Mammary microvascular endothelial cell (primary cell): Measurements from ENCODE around the genes CEP63 and EPHB1.

DNA sequence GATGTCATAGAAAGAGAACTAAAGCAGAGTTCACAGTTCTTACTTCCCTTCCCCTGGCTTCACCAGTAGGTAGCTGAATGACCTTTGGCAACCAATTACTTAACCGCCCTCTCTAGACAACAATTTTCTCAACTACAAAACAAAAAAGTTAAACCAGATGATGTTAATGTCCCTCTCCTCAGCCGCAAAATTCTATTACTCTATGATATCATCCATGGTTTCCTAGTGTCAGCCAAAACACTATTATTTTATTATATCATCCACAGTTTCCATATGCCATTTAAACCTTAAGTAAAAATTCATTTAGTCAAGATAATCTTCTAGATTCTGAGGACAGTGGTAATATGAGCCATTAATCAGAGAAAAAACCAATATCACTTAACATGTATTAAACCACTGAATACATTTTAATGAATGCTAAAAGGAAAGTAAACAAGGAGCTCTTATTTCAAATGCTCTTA, 13.1 kb downstream of the RYK start:
- RAMPAGE, long total RNA, result no peak

- RAMPAGE, long total RNA, result no peak
These were observed 7.3 kb downstream of the RYK start for GRCh38 chr3:134243156-134244008.

DNA sequence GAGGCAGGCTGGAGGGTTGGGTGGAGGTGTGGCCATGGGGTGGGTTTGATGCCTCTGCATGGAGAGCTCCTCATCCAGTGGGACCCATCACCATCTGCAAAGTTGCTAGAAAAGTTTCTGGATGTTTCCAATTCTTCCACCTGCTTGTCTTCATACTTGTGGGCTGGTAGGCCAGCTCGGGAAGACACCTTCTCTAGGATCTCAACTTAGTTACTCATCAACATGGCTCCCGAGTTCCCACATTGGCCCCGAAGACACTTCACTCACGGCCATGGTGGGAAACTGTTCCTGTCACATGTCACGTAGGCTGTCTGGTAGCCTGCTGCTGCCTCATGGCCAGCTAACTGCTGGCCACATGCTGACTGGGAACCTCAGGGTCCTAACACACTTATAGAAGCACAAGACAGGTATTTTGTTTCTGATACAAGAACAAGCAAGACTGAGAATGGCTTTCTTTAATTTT, 19.3 kb downstream of the AMOTL2 start:
- RAMPAGE, long total RNA, result no peak

DNA sequence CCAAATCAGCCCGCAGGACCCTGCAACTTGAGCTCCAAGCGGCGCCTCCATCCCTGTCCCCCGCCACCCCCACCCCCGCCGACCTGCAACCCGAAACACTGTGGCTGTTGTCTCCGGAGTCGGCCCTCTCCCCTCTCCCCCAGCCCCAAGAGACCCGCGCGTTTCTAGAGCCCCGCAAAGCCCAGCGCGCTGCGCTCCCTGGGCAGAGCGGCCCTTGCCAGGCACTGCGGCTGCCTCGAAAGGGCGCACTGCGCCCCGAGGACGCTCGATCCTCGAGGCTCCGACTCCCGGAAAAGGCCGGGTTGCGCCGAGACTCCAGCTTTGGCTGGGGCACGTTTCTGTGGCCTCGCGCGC, 311 bp downstream of the AMOTL2 start:
- RAMPAGE, long total RNA, result no peak

DNA sequence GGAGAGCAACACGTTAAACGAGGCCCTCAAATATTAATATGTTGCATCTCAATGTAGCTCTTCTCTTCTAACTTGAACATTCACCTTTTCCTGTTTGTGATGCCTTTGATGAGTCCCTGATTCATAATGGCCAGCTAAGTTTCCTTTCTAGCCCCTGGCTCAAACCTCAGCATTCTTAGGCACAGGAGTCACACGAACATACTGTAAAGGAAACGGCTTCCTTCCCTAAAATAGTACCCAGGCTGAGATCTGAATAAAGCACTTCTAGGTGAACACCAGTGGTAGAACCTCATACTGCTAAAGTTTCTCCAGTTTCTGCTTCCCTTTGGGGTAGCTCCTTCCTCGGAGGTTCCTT, 2.6 kb downstream of the ANAPC13 start:
- RAMPAGE, long total RNA, result no peak

DNA sequence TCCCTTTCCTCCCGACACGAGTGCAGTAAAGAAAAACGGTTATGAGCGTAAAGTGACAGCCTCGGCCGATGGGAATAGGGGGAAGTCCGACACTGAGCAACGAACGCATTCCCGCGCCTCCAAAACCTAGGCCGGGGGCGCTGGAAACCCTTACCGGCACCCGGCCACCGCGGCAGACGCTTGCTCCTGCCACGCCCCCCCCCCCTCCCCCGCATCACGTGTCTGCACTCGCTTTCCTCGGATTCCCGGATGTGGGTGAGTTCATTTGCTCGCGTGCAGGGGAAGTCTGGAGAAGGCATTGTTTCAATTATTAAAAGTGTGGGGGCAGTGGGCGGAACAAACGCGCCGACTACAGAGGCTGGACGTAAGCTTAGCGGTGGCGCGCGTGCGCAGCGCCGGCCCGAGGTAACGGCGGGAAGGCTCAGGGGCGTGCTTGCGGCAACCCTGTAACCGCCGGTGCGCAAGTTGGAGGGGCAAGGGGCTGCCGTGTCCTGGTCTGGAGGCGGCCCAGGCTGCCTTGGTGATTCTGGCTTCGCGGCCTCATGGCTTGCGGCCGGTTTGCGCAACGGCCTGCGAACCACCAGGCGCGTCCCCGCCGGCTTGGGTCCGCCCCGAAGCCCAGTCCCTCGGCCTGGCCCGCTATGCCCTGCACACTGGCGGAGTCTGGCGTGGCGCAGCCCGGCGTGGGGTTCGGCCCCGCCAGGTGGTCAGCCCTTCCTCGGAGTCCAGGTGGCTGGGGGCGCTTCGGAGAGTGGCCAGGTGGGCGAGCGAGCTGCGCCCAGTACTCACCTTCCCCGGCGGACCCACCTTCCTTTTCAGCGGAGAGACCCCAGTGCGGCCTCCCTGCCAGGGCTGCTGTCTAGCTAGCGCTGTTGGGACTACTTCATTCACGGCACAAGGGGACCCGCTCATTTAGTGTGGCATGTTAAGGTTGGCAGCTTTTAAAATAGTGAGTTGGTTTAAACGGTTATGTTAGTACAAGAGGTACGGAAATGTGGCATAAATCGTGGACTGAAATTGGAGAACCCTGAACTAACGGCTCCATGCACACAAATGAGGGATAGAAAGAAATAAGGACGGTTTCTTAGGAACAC, at the start of gene CEP63:
Gene CEP63 (plus strand): TSS at position 260 of the 1,094 bp plus-strand sequence.
- RAMPAGE, long total RNA, result start-site peak on the plus strand centred at position 358 of the sequence, 221 bp wide, 202 and 51 reads in 2 replicates

GRCh38 chr3:134544751-134545075, 58.9 kb downstream of the CEP63 start:
- RAMPAGE, long total RNA, result no peak

- RAMPAGE, long total RNA, result no peak
These were observed at the start of gene EPHB1 for GRCh38 chr3:134794835-134795815. EPHB1 (plus strand) TSS chr3:134795260.

DNA sequence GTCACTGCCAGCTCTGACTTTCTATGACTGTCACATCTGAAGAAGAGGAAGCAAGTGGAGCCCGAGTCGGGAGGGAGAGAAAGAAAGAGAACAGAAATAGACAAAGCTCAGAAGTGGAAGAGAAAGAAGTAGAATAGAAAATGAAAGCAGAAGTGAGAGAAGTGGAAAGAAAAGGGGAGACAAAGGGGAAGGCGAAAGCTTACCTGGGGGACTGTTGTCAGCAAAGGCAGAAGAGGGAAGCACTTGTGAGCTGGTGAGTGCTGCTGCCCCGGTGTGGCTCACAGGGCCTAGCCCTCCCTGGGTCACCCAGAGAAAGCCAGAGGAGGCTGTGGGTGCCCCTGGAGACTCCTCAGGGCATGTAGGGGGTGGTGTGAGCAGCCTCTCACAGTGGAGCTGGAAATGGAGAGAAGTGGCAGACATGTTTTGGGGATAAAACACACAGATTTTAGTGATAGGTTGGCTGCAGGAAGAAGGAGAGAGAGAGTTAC, 58.0 kb downstream of the EPHB1 start:
- RAMPAGE, long total RNA, result no peak

GRCh38 chr3:135143305-135144102, 348.4 kb downstream of the EPHB1 start:
- RAMPAGE, long total RNA, result no peak

GRCh38 chr3:135155688-135156332, 360.8 kb downstream of the EPHB1 start:
- RAMPAGE, long total RNA, result no peak

DNA sequence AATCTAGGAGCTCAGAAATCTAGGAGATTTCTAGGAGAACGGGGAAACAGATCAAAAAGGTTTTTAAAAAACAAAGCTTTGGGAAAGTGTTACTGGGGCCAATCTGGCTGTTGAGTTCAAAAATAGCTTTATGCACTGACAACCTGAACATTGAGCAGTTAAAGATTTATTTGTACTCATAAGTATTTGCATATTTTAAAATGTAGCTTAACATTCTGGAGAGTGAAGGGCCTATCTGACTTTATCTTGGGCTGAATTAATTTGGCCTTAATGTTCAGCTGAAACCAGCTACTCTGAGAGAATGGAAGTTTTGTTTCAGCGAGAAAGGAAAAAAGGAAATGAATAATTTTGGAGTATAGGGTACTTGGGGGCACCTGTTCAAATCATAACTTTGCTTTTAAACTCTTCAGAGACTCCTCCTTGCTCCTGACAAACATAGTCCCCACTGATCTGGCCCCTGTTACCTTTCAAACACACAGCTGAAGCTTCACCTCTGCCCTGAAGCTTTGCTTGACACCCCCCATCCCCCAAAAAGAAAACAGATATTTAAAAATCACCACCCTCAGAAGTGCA, 1.8 kb downstream of the PPP2R3A start:
- RAMPAGE, long total RNA, result no peak

DNA sequence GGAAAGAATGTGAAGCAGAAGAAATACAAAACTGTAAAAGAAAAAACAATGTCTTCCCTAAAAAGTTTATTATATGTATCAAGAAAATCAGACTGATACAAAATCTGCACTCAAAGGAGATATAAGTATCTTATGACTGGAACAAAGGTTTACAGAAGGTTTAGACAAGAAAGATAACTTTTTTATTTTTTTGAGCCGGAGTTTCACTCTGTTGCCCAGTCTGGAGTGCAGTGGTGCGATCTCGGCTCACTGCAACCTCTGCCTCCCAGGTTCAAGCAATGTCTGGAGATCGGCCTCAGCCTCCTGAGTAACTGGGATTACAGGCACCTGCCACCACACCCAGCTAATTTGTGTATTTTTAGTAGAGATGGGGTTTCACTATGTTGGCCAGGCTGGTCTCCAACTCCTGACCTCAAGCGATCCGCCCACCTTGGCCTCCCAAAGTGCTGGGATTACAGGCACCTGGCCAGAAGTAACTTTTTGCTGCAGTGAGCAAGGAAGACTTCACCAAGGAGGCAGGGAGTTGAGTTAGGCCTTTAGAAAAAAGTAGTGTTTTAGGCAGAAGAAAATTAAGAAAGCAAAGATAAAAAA, 4.0 kb downstream of the MSL2 start:
- RAMPAGE, long total RNA, result no peak

DNA sequence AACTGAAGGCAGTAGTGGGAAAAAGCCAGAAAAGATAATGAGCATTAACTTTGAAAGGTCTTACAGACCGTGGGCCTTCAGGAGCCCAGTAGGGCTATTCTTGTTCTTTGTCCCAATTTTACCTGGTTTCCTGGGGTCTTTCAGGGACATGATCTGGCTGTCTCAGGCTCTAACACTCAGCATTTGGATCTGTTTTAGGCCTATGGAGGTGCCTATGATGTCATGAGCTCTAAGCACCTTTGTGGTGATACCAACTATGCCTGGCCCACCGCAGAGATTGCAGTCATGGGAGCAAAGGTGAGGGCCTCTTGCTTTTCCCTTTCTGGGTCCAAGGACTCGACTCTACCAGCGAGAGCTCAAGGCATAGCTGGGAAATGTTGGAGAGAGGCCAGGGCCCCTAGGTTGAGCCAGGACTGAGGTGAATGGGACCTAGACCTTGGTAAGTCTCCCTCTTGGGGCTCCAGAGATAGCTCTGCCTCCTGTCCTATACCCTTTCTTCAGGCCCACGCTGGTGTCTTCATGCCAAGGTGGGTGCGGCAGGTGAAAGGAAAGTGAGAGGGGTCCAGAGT, 77.4 kb downstream of the PCCB start:
- RAMPAGE, long total RNA, result no peak

DNA sequence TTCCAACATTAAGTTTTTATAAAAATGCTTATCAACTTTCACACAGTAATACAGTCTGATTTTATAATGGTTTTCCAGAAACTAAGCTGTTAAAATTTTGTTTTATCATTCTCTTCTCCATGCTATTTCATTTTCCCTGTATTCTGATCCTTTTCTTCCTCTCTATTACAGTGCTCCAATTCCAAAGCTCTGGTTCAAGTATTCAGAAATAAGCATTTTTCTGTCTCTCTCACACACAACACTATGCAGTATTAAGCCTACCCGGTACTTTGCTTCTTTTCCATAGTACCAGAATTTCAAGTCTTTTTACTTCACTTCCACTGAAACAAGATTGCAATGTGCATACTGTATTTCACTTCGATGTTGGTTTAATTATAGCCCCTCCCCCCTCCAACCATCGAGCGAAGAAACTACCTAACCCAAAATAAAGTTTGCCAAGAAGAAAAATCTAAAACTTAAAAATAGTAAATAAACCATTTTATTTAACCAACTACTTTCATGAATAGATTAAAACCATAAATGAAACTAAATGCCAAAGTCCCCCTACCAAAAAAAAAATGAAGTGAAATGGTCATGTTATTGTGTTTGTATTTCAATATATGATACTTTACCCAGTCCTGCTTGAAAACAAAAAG, 41.8 kb downstream of the STAG1 start:
- RAMPAGE, long total RNA, result no peak

DNA sequence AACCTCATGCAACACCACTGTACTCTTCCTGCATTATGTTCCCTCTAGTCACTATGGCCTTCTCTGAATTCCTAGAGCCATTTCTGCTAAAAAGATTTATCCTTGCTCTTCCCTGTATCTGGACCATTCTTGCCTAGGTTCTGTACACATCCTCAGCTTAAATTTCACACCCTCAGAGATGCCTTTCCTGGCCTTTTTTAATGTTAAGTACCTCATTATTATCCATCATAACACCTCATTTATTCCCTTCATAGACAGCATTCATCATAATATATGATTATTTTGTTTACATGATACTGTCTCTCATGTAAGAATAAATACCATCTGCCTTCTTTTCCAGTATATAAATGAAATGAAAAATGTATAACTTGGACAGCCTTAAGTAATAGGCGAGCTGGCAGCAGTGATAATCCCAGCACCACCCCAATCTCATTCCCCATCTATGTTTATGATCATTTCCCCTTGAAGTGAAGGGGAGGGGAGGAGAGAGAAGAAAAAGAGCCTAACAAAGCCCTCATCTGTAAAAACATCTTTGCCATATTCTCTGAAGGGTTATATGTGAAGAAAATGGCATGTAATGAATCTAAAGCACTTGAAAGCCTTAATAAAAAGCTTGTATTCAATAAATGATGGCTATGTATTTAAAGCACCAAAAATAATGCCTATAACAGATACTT, 25.2 kb downstream of the STAG1 start:
- RAMPAGE, long total RNA, result no peak

DNA sequence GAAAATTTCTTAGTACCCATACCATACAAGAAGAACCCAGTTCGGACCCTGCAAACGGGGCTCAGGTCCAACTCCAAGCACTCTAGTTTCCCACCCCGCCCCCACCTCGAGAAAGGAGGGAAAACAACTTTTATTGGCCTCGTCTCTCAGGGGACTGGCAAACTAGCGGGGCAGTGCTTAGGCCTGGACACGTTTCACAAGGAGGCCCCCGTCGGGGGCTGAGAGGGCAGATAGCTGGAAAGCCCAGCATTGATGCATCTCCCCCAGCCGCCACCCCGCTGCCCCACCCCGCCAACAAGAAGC, 903 bp downstream of the STAG1 start:
- RAMPAGE, long total RNA, result no peak

GRCh38 chr3:136819669-136820685, 1.1 kb downstream of the SLC35G2 start:
- RAMPAGE, long total RNA, result no peak

DNA sequence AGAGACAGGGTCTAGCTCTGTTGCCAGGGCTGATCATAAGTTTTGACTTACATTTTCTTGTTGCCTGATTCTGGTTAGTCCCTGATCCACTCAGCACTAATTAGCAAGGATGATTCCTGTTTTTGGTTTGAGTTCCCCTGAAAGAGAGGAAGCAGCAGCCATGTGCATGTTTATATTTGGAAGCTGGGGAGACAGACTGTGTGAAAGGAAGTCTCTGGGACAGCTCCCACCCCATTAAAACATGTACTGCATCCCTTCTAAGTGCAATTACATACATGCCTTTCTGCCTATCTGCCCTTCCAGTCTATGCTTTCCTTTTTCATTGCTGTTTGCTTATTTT, 3.6 kb upstream of the NCK1 start:
- RAMPAGE, long total RNA, result no peak

DNA sequence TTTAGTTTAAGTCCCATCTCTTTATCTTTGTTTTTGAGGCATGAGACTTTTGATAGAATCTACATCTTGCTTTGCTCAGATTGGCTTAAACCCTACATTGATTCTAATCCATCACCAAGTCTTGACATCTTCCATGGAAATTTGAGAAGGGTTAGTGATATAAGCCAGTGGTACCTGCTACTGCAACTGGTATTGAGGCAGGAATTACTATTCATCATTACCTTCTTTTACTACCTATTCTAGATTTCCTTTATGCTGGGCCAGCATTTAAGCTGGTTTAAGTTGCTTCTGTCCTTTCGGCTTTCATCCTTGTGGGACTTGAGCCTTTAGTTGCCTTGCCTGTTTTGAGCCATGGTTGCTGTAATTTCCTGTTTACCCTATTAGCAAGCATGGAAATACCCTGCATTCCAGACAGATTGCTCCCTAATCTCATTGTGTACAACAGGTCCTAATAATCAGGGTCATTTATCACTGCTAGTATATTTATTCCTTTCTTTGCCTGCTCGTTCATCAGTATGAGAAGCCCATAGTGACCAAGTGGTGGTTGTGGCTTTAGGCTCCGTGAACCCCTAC, 31.7 kb downstream of the NCK1 start:
- RAMPAGE, long total RNA, result no peak